ENCODE results near the gene ANKLE2.

DNA sequence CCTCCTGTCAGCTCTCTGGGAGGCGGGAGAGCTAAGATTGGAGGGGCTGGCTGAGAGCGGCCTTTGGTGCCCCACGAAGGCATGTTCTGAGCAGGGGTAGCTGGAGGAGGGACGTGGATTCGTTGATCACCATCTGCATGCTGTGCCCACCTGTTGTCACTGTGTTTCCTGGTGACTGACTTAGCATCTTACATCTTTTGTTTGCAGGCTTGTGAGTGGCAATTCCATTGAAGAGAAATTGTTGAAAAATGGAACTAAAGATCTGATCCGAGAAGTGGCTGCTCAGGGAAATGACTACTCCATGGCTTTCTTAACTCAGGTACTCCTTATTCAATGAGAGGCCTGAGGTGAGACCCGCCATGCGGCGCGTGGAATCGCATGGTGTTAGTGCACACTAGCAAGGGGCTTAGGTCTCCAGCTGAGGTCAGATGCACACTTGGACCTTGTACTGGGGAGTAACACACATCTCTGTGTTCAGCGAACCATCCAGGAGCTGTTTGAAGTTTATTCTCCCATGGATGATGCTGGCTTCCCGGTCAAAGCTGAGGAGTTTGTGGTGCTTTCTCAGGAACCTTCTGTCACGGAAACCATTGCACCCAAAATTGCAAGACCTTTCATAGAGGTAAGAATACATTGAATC, 87.9 kb downstream of the EP400 start:
- PRO-cap, 2 experiments, result no peak in any of the 2 experiments

DNA sequence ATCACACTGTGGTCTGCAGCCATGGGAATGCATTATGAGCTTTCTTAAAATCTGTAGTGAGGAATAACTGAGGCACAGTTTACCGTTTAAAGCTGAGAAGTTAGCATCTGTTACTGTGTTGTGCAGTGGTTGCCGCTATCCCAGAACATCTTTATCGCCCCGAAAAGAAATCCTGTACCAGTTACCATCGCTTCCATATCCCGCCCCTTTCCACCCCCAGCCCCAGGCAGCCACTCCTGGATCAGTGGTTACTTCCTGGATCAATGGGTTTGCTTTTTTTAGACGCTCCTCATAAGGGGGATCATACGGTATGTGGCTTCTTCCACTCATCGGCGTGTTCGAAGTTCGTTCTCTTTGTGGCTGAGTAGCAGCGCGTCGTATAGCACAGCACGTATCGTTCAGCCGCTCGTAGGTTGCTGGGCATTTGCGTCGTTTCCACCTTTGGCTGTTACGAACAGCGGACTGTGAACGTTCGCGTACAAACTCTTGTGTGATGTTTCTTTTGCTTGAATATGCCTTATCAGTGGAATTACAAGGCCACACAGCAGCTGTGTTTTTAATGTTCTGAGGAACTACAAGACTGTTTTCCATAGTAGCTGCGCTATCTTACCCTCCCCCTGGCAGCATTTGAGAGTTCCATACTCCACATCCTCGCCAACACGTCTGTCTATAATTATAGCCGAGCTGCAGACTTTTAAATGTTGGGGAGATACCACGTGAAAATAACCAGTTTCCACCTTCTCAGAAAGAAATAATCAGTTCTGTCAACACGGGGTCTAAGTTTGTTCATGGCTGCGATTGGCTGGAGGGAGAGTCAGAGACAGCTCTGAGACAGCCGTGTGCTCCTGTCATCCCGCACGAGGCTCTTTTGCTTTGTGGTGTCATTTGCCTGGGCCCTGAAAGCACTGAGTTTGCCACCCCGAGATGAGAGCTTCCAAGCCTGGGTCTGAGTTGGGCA, 2.0 kb downstream of the NOC4L start:
- PRO-cap, 2 experiments, result no peak in any of the 2 experiments

- PRO-cap, 2 experiments, result no peak in any of the 2 experiments
Measured at GRCh38 chr12:132167990-132168271, 23.7 kb downstream of the NOC4L start.

GRCh38 chr12:132275016-132275506, 54.3 kb downstream of the GALNT9 start:
- PRO-cap, 2 experiments, result no peak in any of the 2 experiments

GRCh38 chr12:132393419-132393812, 64.0 kb upstream of the GALNT9 start:
- PRO-cap, 2 experiments, result no peak in any of the 2 experiments

GRCh38 chr12:132428952-132430099, 60.6 kb upstream of the FBRSL1 start:
- PRO-cap, 2 experiments, result no peak in any of the 2 experiments

GRCh38 chr12:132511046-132511297, 21.0 kb downstream of the FBRSL1 start:
- PRO-cap, 2 experiments, result no peak in any of the 2 experiments

GRCh38 chr12:132649513-132650167, 31.1 kb downstream of the P2RX2 start:
- PRO-cap, 2 experiments, result no peak in any of the 2 experiments

DNA sequence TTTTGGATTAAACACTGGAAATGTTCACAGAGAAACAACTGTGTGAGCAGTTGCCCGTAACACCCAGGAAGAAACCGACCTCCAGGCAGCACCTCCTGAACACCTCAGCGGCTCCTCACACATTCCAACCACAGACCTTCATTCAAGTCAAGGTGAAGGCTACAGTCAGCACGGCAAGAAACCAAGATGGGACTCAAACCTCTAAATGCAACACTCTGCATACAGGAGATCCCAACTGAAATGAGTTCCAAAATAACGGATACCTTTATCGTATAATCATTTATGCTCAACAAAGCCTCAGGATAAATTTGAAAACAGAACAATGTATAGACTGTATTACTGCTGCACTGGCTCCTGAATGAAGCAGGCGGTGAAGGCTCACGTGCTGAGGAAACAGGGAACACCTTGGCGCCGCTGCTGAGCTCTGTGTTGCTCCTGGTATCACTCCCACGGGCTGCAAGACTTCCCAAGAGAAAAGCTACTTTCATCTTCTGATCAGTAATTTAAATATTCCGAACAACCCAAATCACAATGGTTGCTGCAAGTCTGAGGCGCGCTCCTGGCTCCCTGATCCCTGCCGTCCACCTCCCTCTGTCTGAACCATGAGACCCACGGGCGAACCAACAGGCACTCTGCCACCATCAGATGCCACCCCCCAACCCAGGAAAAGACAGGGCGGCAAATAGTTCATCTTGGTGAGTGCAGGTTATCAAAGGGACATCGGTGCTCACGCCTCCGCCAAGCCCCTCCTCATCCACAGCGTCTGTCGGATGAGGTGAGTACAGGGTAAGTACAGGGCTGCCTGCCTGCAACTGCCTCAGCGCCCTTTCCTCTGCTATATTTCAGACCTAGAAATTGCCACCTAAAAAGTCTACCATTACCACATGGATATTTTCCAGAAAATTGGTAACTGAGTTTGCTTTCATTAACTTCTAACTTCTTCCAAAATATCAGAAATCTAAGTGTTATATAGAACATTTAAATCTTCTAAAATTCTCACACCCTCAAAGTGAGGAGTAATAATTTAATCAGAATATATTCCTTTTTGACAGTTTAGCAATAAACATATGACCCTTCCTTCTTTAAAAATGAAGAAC, 15.8 kb downstream of the PGAM5 start:
- PRO-cap, 2 experiments, result no peak in any of the 2 experiments

- PRO-cap, 2 experiments, result no peak in any of the 2 experiments
Measured at GRCh38 chr12:132734373-132734937, 23.8 kb downstream of the PGAM5 start.

GRCh38 chr12:132761030-132761984, at the start of gene ANKLE2:
TSS of gene ANKLE2 (minus strand) at chr12:132761832.
- PRO-cap, 2 experiments, result peak in 2 of 2 experiments; most common minus-strand start chr12:132761832 (in 1)

GRCh38 chr12:132788708-132789508, 27.3 kb upstream of the ANKLE2 start:
- PRO-cap, 2 experiments, result no peak in any of the 2 experiments

DNA sequence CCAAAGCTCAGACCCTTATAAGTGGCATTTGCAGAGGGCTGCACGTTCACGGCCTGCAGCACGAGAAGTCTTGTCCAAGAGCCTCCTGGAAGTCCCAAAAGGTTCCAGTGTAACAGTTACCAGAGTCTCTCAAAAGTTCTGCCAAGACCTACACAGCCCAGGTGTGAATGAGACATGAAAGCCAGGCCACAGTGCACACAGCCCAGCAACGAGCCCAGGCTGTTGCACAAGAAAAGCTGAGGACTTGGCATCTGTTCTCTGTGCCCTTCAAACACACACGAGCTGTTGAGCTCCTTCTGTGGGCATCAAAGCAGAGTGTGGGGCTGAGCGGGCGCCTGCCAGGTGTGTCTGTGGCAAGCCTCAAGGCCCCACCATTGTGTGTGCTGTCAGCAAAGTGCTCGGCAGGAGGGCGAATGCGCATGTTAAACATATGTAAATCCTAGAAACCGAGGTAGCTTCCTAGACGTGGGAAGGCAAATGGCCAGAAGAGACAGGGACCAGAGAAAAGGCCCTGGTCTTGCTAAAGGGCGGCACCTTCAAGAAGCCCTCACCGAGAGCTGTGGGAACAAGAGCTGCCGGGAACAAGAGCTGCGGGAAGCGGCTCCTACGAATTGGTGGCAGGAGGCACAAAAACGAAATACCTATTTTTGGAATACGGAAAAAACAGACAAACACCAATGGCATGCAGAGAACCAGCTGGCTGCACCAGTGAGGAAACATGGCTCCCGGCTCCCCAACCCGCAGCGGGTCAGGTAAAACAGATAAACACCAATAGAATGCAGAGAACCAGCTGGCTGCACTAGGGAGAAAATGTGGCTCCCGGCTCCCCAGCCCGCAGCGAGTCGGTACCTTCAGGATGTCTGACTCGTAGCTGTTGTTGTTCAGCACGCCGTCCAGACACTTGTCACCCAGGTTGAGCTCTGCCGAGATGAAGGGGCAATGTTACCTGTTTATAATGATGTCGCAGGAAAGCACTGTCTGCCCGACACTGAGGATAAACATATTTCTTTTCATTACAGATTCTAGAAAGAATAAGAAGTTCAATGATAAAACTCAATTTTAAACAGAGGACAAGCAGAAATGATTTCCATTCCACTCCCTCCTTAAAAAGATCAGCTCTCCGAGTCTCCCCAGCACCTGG, 18.9 kb upstream of the GOLGA3 start:
- PRO-cap, 2 experiments, result no peak in any of the 2 experiments